Vermiform appendix (tissue), 1 donor: Measurements from ENCODE around the gene RNF17.

DNA sequence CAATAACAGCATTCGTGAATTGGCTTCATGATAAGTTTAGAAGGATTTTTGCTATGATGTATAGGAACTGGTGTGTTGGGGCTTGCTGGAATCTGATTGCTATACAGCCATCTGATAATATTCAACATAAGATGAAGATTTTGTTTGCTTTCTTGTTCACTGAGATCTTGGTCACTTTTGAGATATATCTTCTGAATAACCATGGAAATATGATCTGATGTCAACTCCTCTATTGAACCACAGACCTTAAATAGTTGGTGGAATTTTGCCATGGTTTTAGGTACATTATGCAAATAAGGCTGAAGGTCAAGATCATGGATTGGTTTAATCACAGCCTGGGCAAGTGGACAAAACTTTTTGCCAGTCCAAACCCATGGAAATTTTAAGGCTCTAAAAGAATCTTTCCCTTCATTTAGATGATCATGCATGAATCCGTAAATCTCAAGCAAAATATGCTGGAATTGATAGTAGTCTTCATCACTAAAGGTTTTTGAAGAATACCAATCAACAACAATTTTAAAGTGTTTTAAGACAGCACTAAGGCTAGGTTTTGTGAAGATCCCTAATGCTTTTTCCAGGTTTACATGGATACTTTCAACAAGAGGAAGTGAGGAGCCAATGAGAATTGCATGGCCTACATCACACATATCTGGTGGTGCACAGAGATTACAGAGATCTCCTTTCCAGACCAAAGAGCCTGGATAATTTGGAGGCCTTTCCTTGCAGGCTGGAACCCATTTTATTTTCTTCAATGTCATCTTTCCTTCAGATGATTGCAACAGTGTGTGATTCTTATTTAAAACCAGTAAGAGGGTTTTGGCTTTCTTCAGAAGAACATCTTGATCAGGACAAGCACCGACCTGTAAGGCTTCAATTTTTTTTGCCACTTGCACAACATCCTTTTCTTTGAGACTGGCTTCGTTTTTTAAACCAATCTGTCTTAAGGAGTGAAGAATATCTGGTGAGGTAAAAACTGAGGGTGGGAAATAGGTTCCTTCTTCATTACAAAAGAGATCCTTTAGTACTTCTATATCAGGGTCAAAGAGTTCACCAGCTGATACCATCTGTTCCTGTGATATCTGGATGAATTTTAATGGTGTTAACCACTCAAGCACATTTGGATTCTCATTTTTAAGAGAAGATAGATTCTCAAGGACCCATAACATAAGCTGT is 93.4 kb downstream of the SACS start:
- PRO-cap: no peak

DNA sequence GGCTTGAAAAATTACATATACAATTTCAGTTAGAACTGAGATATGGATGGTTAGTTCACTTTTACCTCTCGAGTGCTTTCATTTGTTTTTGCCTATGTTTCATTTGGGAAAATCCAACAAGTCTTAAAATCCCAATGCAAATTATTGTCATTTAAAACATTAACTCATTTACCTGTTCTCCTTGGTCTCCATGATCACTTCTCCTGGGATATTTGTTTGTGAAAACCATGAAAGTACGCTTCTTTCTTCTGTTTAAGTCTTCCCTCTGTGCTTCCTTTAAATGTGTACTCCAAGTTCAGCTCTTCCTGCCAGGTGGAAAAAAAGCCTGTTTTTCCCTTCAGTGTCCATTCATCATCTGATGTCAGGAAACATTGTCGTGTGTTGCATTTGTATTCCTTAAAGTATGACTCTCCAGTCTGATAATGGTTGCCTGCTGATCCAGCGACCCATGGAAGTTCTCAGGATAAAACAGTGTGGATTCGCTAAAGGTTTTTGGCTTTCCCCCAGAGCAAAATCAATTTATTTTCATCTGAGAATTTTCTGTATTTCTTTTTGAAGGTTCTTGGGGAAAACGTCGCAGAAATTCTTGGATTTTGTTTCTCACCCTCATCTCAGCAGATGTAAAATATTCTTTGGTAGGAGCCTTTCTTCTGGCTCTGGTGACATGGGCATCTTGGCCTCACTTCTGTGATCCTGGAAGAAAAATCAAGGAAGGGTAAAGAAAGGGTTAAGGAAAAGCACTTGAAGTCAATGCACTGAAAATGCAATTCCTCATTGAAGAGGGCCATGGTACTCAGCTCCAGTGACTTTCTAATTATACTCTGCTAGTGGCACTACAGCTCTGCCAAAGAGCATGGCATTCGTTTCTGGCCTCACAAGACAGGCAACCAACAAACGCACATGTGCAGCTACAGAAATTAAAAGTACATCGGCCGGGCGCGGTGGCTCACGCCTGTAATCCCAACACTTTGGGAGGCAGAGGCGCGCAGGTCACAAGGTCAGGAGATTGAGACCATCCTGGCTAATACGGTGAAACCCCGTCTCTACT is 22.1 kb downstream of the SACS start:
- PRO-cap: no peak

GRCh38 chr13:23507309-23507642 is 62.9 kb upstream of the TNFRSF19 start:
- PRO-cap: no peak

- PRO-cap: no peak
These were observed 9.2 kb downstream of the TNFRSF19 start for GRCh38 chr13:23579032-23580142.

DNA sequence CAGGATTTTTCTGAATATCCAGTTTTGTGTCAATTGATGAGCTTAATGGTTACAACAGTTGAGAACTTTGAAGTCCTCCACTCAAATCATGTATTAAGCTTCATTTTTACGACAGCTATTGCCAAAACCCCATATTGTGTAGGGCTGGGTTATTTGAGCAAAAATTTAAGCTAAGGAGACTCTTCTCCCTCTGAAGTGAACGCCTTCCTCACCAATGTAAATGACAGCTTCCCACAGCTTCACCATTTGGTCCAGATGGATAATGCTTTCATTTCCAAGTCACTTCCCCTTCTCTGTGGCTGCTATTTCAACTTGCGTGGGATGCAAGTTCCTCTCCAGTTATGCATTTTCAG is 86.3 kb downstream of the TNFRSF19 start:
- PRO-cap: no peak

DNA sequence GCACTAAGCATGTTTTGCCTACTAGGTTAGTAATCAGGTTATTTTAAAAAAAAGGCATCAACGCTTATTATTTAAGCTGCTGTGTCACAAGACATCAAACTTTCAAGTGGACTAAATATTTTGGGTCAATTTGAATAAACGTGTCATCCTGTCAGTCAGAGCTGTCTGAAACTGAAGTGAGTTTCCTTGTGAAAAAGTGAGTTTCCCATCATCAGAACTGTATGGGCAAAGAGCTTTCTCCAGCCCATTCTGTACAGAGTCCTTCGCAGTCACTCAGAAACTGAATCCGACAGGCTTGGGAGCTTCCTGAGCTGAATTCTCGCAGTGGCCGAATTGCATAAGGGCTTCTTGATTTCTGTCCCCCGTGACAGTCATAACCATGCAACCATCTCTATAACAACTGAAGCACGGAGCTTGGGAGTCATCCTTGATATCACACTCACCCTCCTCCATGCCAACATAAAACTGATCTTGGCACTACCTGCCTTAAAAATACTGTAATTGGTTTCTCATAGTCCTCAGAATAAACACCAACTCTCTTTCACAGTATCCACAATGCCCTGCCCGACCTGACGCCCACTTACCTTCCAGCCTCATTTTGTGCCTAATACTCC is 139.8 kb downstream of the MIPEP start:
- PRO-cap: no peak

DNA sequence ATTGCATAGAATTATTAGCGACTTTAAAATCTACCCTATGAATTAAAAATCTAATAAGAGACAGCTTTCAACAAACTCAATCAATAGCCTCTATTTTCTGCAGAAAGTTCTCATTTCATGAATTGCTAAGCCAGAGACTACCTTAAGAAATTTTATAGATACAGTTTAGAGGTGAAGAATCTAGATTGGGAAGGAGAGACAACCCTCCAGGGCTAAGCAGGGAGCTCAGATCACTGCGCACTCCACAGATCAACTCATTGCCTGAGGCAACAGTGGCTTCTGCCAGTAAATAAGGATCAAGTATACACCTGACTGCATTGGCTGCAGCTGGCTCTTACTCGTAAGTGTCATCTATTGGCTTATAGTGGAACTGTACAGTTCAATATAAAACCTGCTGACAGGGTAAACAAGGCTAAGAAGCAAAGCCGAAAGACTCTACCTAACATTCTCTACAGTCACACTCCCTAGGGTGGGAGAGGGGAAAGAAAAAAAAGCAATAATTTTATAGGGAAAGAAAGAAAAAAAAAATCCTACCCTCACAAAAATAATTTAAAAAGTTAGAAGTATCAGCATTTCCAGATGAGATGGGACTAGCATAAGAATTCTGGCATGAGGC is 26.1 kb upstream of the MIPEP start:
- PRO-cap: no peak

DNA sequence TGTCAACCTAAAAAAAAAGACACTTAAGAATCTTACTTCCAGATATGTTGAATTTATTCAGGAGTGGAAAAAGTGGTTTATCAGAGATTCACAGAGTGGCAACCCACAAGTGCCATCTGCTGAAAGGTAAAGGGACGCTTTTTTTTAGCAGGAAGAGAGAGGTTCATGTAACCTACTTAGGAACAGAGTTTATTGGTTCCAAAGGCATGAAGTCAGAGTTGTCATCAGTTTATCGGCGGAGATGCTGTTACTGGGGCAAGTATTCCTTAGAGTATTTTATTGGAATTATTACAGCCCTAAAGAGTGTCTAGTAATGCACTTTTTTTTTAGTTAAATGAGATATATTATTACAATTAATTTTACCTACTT is 77.9 kb upstream of the MIPEP start:
- PRO-cap: unidirectional peak, minus-strand start at position 118 of the sequence

DNA sequence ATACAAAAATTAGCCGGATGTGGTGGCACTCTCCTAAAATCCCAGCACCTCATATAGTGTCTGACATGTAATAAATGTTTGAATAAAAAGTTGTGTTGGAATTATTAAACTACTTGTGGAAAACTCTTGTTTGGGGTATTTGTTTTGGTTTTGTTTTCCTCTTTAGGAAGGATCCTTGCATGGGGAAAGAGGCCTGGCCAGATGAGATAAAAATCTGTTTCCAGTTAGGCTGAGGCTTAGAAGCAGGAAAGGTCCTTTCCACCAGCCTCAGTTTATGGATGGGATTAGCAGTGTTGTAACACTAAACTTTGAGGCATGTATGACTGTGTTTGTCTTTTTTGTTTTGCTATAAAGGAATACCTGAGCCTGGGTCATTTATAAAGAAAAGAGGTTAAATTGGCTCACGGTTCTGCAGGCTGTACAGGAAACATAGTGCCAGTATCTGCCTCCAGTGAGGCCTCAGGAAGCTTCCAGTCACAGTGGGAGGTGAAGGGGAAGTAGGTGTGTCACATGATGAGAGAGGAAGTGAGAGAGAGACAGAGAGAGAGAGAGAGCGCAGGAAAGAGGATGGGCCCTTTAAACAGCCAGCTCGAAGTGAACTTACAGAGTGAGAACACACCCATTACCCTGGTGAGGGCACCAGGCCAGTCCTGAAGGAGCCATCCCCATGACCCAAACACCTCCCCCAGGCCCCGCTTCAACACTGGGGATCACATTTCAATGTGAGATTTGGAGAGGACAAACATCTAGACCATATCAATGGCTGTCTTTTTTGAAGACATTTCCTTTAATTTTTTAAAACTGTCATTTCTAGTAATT is 21.6 kb downstream of the SPATA13 start:
- PRO-cap: no peak

- PRO-cap: no peak
These were observed 29.7 kb downstream of the SPATA13 start for GRCh38 chr13:24190152-24190739.

- PRO-cap: no peak
These were observed 55.2 kb downstream of the SPATA13 start for GRCh38 chr13:24215542-24216390.

GRCh38 chr13:24264966-24265545 is 44.3 kb upstream of the C1QTNF9 start:
- PRO-cap: bidirectional peak, plus-strand start at chr13:24265284, minus-strand start at chr13:24265111

DNA sequence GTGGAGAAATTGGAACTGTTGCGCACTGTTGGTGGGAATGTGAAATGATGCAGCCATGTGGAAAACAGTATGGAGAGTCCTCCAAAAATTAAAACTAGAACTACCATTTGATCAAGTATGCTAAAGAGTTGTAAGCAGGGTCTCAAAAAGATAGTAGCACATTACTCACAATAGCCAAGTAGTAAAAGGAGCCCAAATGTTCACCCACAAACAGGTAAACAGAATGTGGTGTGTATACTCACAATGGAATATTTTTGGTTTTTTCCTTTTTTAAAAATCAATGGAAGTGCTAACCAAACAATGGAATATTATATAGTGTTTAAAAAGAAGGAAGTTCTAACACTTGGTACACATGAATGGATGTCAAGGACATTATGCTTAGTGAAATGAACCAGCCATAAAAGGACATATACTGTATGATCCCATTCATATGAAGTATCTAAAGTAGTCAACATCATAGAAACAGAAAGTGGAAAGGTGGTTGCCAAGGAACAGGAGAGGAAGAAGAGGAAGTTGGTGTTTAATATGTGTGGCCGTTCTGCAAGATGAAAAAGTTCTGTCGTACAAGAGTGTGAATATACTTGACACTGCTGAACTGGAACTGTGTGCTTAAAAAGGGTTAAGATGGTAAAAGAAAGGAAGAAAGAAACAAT is 33.2 kb upstream of the C1QTNF9 start:
- PRO-cap: no peak

DNA sequence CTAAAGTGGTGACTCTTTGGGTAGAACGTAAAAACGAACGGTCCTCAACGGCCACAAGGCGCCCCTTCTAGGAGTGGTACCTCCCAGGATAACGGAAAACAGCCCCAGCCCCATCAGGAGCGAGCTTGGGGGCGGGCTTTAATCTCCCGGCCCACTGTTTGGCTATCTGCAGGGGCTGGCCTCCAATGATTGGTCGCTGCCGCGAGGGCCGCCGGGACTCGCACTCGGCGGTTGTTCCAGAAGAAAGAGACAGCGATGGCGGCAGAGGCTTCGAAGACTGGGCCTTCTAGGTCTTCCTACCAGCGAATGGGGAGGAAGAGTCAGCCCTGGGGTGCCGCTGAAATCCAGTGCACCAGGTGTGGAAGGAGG is at the start of gene RNF17:
TSS of gene RNF17 (plus strand) at position 221 of the 369 bp plus-strand sequence.
- PRO-cap: no peak

GRCh38 chr13:25171199-25171874 is 751 bp downstream of the AMER2 start:
- PRO-cap: no peak

DNA sequence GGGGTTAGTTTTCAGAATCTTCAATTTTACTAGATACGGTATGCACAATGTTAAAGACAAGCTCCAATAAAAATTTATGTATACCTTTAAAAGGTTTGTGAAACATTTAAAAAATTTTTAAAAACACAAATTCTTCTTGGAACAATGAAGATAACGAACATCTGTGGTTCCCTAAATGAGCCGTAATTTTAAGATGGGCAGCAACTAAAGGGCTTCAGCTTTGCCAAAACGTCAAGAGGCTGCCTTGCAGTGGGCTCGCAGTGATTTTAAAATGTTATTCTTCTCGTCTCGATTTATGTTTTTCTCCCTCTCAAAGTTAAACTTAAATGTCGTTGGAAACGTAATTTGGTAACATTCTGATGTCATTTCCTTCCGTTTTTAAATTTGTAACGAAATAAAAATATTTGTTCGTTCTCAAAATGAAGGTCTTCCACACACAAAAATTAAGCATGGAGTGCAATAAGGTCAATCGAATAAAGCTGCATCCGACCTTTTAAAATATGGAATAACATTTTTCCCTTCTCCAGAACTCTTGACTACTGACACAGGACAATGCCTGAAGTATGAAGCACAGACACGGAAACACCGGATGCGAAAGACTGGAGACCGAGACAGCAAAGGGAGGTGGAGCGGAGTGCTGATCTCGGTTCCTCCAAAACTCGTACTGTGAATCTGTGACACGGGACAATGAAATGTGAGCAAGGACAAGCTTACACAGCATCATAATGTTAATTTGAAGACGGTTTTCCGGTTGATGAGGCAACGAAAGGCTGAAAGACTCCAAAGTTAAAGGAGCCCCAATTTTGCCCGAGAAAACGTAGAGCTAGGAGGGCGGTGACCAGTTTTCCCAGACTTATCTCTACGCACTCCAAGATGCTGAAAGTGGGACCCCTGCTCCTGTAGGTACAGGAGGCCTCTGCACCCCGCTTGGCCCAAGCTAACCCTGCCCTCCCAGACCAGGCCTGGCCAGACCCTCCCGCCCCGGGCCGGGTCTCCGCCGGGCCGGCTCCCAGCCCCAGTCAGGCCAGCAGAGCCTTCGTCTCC is 846 bp downstream of the MTMR6 start:
- PRO-cap: bidirectional peak, plus-strand start at position 407 of the sequence, minus-strand start at position 268 of the sequence; bidirectional peak, plus-strand start at position 594 of the sequence, minus-strand start at position 666 of the sequence

DNA sequence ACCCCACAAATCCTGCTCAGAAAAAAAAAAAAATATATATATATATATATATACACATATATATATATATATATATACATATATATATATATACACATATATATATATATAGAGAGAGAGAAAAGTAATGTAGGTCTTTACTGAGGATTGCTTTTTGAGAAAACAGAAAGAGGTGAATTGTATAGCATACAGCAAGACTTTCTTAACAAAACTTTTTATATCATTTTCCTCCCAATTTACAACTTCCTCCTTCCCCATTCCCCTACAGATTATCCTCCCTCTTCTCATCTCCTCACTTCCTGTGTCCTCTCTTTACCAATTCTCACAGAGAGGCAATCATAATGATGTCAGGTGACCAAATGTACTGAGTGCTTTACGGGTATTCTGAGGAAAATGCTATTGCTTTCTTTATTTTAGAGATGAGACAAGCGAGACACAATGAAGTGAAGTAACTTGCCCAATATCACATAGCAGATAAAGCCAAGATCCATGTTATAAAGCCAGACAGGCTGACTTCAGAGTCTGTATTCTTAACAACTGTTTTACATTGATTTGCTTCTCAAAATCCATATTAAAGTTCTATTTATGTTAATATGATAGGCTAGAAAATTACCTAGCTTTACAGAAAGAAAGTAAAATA is 1.7 kb upstream of the MTMR6 start:
- PRO-cap: no peak

GRCh38 chr13:26316720-26317237 is 62.9 kb downstream of the CDK8 start:
- PRO-cap: no peak

DNA sequence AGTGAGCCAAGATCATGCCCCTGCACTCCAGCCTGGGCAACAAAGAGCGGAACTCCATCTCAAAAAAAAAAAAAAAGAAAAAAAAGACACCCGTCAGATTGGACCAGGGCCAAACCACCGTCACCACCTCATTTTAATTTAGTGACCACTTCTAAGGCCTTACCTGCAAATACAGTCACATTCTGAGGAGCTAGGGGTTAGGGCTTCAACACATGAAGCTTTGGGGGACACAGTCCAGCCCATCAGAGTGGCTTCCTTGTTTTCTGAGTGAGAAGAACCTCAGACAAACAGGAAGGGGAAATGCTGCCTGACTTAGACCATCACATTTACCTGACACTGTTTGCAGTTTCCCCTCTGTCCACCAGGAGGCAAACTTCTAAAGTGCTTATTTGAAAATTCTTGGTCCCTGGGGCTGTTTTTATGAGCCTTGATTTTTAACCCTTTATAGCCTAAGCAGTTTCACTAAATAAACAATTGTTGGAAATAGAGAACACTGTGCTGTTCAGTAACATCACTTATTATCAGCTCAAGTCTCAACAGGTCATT is 75.0 kb upstream of the WASF3 start:
- PRO-cap: no peak

DNA sequence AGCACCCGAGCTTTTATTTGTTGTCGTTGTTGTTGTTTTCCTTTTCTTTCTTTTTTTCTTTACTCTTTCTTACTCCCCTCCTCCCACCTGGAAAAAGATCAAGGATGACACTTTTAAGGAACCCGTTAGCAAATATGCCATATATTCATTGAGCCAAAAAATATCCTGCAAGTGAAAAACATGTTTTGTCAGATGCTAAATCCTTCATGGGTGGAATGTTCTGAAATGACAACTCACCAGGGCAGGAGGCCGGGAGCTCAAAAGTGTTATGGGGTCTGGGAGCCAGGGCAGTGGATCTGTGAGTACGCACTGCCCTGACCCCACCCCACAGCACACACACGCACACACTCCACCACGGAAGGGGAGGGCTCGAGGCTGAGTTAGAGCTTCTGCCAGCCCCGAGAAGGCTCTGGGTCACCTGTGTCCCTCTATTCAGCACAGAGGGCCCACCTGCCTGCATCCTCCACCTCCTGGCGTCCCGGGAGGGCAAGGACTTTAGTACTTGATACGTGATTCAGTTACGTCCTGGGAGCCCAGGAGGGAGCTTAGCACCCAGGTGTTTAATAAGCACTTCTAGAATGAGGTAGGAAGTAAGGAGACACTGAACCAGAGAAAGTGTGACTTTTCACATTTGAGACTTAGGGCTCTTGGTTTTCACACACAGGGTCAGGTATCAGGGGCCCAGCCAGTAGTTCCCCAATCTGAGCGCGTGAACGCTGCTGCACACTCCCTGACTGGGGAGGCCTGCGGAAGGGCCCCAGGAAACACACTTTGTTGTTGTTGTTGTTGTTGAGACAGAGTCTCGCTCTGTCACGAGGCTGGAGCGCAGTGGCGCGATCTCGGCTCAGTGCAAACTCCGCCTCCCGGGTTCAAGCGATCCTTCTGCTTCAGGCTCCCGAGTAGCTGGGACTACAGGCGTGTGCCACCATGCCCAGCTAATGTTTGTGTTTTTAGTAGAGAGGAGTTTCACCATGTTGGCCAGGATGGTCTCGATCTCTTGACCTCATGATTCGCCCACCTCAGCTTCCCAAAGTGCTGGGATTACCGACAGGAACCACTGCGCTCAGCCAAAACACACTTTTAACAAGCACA is 190.1 kb upstream of the GPR12 start:
- PRO-cap: no peak